Cerebral cortex (tissue), 2 donors: Measurements from ENCODE around the gene NTN4.

DNA sequence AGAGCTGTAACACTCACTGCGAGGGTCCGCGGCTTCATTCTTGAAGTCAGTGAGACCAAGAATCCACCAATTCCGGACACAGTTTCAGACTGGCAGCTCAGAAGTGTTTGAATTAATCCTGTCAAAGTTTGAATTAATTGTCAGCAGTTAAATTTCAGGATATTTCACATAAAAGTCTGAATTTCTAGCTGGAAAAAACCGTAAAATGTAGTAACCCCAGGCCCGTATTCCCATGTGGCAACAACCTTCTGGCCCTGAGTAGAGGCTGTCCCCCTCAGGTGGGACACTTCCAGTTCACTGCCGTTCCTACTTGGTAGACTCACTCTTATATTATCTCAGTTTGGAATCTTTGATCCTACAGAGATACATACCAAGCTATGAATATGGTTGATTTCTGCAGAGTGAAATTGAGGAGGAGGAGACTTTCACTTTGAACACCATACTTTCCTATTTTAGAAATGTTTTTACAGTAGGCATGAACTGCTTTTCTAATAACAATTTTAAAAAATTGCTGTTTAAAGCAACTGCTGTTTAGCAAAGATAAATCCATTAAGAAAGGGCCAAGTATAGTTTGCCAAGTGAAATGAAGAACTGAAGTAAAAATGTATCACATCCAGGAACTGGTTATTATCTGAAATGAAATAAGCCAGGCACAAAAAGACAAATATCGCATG is 93.0 kb upstream of the METAP2 start:
- PRO-cap, 2 experiments = no peak in any of the 2 experiments

GRCh38 chr12:95445954-95446292 is 28.0 kb upstream of the METAP2 start:
- PRO-cap, 2 experiments = no peak in any of the 2 experiments

DNA sequence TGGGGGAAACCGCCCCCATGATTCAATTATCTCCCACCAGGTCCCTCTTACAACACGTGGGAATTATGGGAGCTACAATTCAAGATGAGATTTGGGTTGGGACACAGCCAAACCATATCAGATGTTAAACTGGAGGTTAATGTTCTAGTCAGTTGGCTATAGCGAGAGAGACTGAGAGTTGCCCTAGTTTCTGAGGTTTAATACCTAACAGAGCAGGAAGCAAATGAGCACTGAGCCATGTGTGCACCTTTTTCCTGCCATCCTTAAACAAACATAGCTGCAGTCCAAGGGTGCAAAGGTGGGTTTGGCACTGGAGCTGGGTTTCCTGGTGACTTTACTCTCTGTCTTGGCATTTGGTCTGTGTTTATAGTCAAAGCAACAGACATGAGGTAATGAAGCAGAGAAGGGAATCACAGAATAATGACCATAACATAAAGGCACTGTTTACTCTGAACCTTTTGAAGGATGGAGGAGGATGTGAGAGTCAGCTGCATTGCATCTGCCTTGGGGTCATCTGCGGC is 83.6 kb upstream of the USP44 start:
- PRO-cap, 2 experiments = no peak in any of the 2 experiments

- PRO-cap, 2 experiments = no peak in any of the 2 experiments
Observed at GRCh38 chr12:95665772-95666197, 114.5 kb upstream of the USP44 start.

GRCh38 chr12:95694223-95694689 is 96.3 kb downstream of the NTN4 start:
- PRO-cap, 2 experiments = no peak in any of the 2 experiments

DNA sequence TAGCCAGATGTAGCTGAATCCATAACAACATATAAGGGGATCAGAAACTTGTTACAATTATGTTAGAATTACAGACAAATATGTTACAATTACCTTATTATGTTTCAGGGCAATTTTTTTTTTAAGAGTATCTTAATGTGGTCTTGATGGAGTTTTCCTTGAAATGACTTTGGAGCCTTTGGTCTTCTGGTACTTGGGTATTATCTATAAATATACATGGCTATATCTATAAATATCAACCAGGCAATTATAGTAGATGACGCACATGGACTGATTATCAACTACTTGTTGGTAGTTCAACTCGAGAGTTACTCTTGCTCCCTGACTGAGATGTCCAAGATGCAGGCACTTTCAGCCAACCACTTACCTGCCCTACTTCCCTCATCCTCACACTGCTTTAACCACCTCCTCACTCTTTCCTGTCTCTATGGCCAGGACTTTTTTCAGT is 85.5 kb downstream of the NTN4 start:
- PRO-cap, 2 experiments = no peak in any of the 2 experiments

- PRO-cap, 2 experiments = no peak in any of the 2 experiments
Observed at GRCh38 chr12:95739447-95740460, 50.8 kb downstream of the NTN4 start.

- PRO-cap, 2 experiments = peak in 1 of 2 experiments; most common plus-strand start chr12:95790876 (in 1); most common minus-strand start chr12:95790616 (in 1)
Observed at GRCh38 chr12:95790489-95791231, at the start of gene NTN4. Gene NTN4, minus strand, starts transcription at chr12:95790764.

DNA sequence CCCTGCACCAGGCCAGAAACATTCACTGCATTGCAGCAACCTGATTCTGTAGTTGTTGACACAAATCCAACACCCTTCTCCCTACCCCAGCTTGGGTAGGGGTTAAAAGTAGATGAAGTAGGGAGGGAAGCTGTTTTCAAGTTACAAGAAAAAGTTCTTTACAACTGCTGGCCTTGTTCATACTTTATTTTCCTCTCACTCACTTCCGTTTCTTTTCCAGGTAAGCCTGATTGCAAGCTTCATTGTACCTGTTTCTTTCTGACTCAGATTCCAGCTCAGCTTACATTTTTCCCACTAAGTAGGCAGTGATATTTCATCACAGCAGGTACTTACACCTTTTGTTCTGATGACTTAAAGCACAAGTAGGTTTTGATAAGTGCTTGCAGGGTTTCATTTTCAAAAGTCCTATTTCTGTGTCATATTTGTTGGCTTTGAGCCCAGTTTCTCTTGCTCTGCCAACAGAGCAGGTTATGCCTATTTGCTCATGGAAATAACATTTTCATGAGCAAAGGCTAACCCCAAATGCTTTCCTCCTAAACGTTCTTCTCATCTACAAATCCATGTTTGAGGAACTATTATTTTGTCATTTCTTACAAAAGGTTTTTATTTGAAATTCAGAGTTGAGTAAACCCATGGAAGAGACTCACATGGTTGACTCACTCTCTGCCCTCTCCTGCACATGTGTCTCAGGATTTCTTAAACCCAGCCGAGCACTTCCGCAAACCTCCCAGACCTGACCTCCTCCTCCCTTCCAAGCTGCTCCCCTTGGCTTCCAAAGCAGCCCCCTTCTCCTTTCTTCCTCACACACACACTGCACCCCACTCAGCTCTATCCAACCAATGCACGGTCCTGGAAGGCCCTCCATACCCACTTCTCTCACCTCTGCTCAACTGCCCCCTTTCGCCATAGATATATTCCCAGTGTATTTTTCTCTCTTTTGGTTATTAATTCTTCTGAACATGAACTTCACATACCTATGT is 12.3 kb upstream of the LTA4H start:
- PRO-cap, 2 experiments = no peak in any of the 2 experiments

GRCh38 chr12:96209933-96211110 is 16.1 kb downstream of the ELK3 start:
- PRO-cap, 2 experiments = no peak in any of the 2 experiments

DNA sequence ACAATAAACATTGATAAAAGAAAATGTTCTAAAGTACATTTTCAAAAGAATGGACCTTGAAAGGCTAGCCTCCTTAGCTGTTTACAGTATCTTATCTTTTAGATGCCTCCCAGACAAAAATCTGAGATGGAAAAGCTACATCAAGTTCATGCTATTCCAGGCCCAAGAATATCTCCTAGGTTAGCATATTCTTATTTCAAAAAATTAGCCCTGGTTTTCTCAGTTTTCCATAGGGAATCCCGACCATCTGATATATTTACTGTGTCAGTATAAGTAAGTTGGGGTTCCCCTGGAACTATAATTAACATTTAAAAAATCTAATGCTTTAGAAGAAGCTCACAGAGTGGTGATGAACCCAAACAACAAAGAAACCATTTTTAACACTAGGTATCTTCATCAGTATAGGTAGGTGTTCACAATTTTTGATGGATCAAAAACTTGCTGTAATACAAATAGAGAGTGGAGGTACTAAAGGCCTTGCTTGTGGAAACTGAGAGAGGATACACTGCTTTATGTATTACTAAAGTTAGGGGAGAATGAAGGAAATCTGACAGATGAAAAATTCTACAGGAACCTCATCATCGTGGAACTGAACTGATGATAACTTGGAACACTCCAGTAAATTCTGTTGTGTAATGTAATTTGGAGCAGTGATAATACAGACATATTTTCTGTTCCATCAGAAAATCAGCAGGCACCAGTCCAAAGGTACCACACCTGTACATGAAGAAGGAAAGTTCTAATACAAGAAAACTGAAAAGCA is 73.8 kb downstream of the ELK3 start:
- PRO-cap, 2 experiments = no peak in any of the 2 experiments

- PRO-cap, 2 experiments = no peak in any of the 2 experiments
Observed at GRCh38 chr12:96271408-96272395, 77.5 kb downstream of the ELK3 start.

DNA sequence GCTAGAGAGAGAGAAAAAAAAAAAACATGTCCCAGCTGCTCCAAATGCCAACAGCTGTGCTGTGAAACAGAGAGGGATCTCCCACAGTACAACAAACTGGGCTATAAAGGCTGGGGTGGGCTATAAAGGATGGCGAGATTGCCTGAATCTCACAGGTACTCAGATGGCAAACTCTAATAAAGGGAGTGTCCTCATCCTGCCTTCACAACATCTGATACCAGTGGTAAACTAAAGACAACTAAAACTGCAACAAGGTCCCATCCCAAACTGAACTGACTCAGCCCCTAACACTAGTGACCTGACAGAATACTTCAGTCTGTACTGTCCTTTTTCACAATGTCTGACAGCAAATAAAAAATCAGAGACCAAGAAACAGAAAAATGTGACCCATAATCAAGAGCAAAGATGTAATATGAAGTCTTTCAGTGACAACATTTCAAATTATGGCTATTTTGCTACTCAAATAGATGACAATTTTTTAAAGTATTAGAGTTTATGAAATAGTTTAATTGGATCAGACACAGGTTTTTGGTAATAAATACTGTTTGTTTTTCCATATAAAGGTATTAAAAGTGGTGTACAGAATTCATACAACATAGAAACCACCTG is 47.8 kb downstream of the CDK17 start:
- PRO-cap, 2 experiments = no peak in any of the 2 experiments

- PRO-cap, 2 experiments = peak in 1 of 2 experiments; most common plus-strand start chr12:96399150 (in 1); most common minus-strand start chr12:96399246 (in 1)
Observed at GRCh38 chr12:96399128-96399924, 913 bp downstream of the CDK17 start.

DNA sequence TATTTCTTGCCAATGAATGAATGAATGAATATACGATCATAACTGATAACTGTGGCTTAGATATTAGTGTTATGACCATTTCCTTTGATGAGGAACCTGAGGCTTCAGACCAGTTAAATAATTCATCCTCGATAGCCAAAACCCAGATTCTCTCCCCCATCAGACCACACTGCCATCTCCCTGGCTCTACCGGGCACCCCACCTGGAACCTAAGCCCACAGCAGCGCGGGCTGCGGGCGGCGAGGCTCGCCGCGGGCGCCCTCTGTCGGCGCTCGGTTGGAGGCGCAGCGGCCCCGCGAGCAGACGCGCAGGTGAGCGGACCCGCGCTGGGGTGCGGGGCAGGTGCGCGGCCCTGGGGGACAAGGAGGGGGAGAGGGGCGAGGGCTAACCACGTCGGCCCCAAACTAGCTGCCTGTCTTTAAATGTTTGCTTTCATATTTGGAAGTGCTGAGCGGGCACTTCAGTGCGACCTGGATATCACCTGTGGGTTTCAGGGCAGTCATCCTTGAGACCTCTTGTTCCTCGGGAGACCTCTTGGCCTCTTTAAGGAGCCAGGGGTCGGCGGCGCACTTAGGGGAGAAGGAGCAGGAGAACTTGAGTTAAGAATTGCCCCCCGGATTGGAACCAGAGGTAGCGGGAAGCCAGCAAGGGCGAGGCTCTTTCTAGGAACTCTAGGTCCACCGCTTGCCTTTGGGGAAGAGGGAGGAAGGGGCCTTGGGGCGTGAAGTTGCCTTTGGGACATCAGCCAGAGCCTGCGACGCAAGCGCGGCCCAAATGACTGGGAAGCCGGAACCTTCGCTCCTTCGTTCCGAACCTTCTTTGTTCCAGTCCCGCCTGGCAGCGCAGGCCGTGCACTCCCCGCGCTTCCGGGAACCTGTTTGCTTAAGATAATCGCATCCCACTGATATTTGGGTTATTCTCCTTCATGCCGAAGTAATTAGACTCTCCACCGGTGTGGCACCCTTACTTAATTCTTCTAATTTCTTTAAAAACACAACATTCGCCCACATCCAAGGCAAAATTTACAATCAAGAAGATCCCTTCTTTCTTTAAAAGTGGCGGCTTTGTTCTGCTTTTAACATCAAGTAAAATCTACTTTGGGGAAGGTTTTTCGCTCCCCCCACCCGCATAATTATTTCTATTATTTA is 78.7 kb downstream of the NEDD1 start:
- PRO-cap, 2 experiments = no peak in any of the 2 experiments

DNA sequence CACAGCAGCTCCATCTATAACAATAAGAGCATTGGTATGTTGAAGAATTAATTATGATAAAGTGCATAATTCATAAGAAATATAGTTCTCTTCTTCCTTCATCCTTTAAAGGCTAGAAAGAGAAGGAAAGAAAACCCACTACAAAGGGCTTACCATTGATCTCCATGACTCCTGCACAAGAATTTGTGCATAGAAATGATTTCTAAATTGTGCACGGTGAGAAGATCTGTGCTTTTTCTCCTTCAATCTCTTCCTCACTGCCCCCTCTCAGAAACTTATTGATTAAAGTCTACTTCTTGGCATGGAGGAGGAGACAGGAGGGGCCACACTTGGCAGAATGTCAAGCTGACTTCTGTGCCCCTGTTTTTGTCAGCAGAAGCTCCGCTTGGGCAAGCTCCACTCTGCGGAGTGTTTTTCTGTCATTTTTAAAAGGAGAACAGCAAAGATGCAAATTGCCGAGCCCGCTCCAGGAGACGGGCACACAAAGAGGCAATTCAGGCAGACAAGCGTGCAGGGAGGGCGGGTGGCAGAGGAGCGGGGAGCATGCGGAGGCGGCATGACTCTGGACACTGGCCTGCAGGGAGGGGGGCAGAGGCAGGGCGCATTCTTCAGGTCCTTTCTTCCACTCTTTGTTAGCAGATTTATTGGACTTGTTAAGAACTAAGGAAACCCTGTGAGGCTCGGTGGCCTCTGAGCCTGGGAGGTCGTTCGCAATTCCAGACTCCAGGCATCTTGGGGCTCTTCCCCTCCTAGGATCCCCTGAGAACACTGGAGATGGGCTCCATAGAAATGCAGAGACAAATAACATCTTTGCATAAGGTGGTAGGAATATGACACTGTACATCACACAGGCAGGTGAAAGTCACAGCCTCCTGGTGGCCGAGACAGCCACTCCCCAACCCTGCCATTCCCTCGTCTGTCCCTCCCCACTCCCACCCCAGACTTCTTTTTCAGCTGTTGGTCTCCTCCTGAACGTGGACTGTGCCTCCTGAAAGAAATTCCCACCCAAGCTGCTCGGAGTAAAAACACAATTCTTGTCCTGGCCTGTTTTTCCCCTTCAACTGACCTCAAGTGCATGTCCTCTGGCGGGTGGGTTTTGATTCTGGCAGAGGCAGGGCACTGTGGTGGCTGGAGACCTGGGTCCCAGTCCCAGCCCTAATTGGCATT is 368.3 kb downstream of the NEDD1 start:
- PRO-cap, 2 experiments = no peak in any of the 2 experiments

DNA sequence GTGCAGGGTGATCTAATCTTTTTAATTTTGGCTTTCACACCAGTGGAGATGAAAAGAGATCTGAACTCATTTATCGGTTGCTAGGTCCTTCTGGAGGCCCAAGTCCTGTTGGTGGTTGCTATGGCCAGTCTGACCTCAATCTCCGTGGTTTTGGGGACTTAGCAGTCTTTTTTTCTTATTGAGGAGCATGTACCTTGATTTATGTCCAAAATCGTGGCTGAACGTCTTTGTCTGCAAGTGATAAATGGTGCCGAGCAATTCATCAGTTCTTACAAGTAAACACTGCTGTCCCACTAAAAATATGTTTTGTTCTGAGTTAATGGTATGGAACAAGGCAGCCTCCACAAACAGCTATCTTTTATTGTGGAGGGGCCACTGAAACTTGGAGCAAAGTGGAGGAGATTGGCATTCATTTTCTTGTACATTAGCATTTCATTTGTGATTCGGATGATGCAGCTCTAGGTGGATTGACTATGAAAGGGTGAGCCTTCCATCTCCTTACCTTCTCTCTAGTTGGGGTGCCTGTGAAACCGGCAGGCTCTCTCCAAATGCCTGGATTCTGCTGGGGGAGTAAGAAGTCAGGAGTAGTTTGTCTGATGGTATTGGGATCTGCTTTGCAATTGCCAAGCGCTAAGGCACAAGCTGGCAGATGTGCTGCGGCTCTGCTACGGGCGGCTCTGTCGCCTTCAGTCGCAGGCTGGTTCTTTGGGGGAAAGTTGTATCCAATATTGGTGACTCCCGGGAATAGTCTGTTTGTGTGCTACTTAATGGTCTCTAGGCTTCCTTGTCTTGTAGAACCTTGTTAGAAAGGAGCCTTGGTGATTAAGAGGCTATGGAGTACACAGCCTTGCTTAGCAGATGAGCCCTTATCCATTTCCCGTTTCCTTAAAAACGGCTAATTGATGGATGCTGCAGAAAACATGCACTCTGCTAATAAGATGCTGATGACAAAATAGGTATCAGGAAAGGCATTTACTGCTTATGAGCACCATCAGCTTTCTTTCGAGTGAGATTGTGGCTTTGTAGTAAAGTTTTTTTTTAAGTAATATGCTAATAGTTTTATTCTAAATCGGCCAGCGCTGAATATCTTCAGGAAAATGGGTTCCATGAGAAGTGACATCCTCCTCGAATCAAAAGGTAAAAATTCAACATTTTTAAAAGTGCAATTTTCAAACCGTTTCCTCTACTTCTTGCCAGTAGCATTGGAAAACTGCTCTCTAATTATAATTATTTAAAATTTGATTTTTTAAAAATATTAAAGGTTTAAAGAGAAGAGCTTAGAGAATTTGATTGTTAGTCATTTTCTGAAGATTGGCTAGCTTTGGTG is 558.0 kb downstream of the NEDD1 start:
- PRO-cap, 2 experiments = no peak in any of the 2 experiments

DNA sequence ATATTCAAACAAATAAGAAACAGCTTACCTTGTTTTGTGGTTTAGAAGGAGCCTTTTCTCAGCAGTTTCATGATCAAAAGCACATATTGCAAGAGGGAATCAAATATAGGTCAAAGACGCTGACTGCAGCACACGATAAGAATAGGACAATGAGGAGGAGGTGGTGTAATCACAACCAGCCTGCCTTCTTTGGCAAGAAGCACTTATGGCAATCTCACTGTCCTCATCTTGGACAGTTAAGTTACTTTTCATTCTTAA is 759.1 kb upstream of the TMPO start:
- PRO-cap, 2 experiments = no peak in any of the 2 experiments

- PRO-cap, 2 experiments = peak in 1 of 2 experiments; most common minus-strand start chr12:98440166 (in 1)
Observed at GRCh38 chr12:98440031-98440584, 75.3 kb upstream of the TMPO start.

DNA sequence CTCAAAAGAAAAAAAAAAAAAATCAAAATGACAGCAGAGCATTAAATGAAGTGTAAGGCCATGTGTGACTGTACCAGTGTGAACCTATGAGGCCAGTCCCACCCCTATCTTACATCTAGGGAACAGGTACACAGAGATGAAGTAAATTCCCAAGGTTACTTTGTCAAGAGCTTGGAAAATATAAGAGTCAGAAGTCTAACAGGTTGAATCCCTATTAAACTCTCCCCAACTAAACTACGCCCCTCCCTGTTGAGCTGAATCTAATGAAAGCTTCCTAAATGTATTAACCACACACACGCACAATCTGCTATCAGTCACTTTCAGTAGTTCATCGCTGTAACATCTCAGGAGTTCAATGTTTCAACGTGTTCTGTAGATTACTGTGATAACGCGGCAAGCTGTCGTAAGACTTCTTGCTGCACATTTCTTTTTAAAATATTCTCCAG is 745 bp upstream of the SLC25A3 start:
- PRO-cap, 2 experiments = no peak in any of the 2 experiments